ENCODE results near the gene SLC25A25.

GRCh38 chr9:127130986-127132103 is 8.9 kb upstream of the ANGPTL2 start:
- PRO-cap: no peak
- RAMPAGE, long total RNA, 4 experiments: no peak in any of the 4 experiments

- PRO-cap: no peak
- RAMPAGE, long total RNA, 4 experiments: no peak in any of the 4 experiments
Observed at GRCh38 chr9:127245740-127245981, 18.9 kb upstream of the GARNL3 start.

GRCh38 chr9:127716543-127717123 is 754 bp downstream of the TTC16 start:
- PRO-cap: no peak
- RAMPAGE, long total RNA, 4 experiments: no peak in any of the 4 experiments

- PRO-cap: no peak
- RAMPAGE, long total RNA, 4 experiments: no peak in any of the 4 experiments
Observed at GRCh38 chr9:127724599-127725135, 8.8 kb downstream of the TTC16 start.

GRCh38 chr9:127755764-127756211 is 20.7 kb upstream of the TOR2A start:
- PRO-cap: no peak
- RAMPAGE, long total RNA, 4 experiments: no peak in any of the 4 experiments

DNA sequence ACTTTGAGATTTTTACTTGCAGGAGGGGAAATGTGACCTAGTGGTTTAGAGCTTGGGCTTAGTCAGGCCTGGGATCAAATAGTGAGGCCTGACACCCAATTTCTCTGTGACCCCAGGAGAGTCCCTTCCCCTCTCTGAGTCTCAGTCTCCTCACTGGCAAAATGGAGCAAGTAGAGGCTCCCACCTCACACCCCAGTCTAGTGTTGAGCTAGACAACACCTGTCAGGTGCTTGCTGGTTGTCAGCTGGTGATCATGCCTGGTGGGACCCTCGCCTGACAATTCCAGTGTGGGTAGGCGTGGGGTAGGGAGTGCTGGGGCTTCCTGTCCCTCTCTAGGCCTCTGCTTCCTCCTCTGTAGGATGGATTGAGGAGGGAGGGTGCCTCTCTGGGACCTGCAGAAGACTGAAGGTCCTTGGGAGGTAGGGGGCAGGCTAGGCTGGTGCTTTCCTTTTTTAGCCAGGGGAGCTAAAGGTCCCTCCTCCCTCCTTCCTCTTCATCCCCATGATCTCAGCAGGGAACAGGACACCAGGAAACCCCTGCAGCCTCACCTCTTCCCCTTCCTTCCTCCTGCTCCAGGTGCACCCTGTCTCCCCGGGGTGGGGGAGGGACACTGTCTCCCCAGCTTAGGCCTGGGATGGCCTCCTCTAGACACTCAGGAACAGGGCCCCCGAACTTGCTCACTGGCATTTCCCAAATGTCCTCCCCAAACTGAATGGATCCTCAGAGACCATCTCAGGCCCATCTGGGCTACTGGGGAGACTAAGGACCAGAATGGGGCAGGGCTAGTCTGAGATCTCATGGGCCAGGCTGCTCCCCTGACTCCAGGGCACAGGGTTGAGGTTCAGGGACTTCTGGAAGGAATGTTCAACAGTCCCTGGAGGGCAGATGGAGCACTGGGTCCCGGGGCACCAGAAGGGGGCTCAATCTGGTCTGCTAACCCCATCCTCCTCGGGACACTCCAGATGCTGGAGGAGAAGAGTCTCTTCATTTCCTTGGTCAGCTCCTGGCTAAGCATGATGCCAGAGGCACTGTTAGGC is 8.4 kb downstream of the SH2D3C start:
- PRO-cap: bidirectional peak, plus-strand start at position 502 of the sequence, minus-strand start at position 404 of the sequence
- RAMPAGE, long total RNA, 4 experiments: start-site peak on the minus strand in 1 of 4 experiments, centred at position 929 of the sequence, 5 reads per replicate

DNA sequence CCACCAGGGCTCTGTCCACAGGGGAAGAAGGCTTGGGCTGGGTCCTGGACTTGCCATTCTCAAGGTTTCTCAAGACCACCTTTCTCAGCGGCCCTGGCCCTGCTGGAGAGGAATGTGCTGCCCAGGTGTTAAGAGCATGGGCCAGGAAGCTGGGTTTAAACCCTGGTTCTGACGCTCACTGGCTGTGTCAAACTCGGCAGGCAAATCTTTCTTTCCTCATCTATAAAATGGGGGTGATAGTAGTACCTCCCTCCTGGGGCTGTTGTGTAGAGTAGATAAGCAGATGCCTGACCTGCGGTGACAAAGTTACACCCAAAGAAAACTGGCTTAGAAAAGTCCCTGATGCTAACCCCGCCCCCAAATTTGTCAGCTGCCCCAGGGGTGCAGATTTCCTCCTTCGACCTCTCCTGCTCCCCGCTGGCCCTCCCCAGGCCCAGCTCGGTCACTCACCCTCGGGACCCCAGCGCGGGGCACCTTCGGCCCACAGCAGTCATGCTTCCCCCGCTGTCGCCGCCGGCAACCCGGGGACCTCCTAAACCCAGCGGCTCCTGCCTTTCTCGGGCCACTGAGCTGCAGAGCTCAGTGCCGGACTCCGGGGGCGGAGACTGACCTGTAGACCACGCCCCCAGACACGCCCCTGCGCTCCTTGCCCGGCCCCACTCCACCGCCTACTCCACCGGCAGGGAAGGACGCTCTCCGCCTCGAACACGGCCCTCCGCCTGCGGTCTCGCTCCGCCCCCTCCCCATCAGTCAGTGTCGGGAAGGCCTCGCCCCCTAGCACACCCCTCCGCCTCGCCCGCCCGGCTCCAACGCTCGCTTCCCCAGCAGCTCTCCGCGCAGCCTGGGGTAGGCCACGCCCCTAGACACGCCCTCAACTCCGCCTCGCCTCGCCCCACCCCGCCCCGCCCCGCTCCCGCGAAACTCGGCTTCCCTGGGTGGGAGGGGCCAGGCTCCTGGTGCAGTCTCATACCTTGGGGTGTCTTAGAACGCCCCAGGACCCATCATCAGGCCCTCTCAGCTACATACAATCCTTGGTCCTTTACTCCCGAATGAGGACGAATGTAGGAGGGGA is 7.4 kb downstream of the SH2D3C start:
- PRO-cap: unidirectional peak, minus-strand start at position 302 of the sequence; bidirectional peak, plus-strand start at position 671 of the sequence, minus-strand start at position 556 of the sequence; bidirectional peak, plus-strand start at position 967 of the sequence, minus-strand start at position 843 of the sequence
- RAMPAGE, long total RNA, 4 experiments: start-site peak on the minus strand in 2 of 4 experiments, centred at positions 526 to 561 of the sequence, 6 to 13 reads per replicate

DNA sequence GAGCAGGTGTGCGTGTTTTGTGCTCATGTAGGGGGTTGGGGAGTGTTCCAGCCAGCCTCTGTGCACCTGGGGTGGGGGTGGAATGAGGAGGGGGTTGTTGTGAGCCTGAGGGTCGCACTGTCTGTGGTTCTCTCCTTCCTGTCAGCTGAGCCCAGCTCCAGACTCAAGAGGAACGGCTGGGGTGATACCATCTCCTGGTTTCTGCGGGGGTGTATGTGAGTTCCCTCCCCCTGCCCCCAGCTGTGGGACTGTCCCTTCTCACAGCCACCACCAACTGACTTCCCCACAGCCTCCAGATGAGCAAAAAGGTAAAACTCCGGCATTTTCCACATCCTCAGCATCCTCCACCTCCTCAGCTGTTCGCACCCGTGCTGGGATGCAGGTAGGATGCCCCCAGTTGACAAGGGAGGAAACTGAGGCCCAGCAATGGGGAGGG is 2.2 kb downstream of the SH2D3C start:
- PRO-cap: no peak
- RAMPAGE, long total RNA, 4 experiments: start-site peak on the plus strand in 1 of 4 experiments, centred at position 274 of the sequence, 6 reads per replicate

GRCh38 chr9:127794298-127795204 is 8.1 kb upstream of the FPGS start:
- PRO-cap: no peak
- RAMPAGE, long total RNA, 4 experiments: no peak in any of the 4 experiments

DNA sequence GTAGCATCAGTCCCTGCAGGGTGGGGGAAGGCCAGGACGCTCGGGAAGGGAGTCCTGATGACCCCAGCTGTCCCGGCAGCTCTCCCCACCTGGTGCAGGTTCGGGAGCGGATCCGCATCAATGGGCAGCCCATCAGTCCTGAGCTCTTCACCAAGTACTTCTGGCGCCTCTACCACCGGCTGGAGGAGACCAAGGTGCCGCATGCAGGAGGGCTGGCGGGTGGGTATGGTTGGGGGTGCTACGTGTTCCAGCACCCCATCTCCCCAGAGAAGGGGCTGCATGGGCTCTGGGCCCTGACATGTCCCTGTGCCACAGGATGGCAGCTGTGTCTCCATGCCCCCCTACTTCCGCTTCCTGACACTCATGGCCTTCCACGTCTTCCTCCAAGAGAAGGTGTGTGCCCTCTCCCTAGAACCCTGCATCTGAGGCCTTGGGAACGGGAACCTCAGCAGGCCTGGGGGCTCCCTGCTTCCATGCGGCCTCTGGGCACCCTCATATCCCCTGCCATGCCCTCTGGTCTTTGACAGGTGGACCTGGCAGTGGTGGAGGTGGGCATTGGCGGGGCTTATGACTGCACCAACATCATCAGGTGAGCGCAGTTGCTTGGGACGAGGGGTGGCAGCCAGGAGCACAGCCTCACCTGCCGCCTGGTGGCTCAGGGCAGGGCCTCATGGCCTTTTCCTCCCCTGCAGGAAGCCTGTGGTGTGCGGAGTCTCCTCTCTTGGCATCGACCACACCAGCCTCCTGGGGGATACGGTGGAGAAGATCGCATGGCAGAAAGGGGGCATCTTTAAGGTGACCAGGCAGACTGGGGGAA is 4.4 kb downstream of the FPGS start:
- PRO-cap: no peak
- RAMPAGE, long total RNA, 4 experiments: start-site peak on the plus strand in 1 of 4 experiments, centred at position 518 of the sequence, 9 reads per replicate

GRCh38 chr9:127846281-127847442 is 7.8 kb downstream of the ENG start:
- PRO-cap: no peak
- RAMPAGE, long total RNA, 4 experiments: no peak in any of the 4 experiments

- PRO-cap: no peak
- RAMPAGE, long total RNA, 4 experiments: no peak in any of the 4 experiments
Observed at GRCh38 chr9:127874818-127875327, 2.6 kb downstream of the AK1 start.

- PRO-cap: no peak
- RAMPAGE, long total RNA, 4 experiments: no peak in any of the 4 experiments
Observed at GRCh38 chr9:127926037-127926833, 4.3 kb downstream of the PIP5KL1 start.

DNA sequence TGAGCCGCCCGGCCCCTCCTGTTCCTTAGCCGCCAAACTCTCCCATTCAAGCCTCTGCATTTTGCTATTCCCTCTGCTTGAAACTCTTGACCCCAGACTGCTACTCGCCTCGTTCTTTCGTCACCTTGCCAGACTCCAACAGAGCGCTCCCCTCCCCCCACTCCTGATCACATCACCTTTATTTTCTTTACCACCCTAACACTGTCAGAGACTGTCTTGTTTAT is 760 bp upstream of the PIP5KL1 start:
- PRO-cap: no peak
- RAMPAGE, long total RNA, 4 experiments: no peak in any of the 4 experiments

GRCh38 chr9:127943432-127944084 is 5.9 kb upstream of the DPM2 start:
- PRO-cap: no peak
- RAMPAGE, long total RNA, 4 experiments: no peak in any of the 4 experiments

DNA sequence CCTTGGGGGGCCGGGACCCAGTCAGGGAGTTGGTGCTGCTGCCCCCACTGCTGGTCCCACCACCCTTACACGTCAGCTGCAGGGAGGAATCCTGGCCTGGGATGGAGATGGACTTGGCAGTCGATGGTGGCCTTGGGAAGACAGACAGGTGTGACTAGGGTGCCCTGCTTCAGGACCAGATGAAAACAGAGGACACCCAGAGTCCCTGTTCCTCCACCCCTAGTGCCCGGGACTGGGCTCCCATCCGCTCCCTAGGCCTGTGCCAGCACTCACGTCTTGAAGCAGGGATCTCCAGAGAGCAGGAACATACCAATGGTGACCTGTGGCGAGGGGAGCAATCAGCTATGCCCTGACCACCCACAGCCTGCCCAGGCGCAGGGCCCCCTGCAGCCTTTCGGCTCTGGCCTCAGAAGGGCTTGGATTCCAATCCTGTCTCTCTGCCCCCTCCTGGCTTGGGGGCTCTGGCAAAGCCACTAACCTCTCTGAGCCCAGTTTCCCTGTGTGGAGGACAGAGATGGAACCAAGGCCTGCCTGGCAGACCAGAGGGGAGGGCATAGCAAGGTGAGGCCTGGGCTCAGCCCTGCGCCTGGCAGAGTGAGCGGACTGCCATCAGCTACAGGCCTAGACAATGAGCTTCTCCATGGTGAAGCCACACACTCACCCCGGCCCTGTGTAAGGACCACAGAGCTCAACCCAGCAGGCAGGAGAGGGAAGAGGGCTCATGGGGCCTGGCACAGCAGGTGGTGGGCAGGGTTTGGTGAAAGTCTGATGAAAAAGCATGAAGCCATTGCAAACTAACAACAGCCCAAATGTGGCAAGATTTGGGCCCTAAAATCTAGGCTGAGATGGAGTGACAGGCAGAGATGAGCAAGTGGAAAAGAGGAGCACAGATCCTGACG is 10.7 kb upstream of the DPM2 start:
- PRO-cap: no peak
- RAMPAGE, long total RNA, 4 experiments: no peak in any of the 4 experiments

- PRO-cap: bidirectional peak, plus-strand start at chr9:127980641, minus-strand start at chr9:127980536
- RAMPAGE, long total RNA, 4 experiments: no peak in any of the 4 experiments
Observed at GRCh38 chr9:127979867-127980897, 607 bp downstream of the EEIG1 start.

DNA sequence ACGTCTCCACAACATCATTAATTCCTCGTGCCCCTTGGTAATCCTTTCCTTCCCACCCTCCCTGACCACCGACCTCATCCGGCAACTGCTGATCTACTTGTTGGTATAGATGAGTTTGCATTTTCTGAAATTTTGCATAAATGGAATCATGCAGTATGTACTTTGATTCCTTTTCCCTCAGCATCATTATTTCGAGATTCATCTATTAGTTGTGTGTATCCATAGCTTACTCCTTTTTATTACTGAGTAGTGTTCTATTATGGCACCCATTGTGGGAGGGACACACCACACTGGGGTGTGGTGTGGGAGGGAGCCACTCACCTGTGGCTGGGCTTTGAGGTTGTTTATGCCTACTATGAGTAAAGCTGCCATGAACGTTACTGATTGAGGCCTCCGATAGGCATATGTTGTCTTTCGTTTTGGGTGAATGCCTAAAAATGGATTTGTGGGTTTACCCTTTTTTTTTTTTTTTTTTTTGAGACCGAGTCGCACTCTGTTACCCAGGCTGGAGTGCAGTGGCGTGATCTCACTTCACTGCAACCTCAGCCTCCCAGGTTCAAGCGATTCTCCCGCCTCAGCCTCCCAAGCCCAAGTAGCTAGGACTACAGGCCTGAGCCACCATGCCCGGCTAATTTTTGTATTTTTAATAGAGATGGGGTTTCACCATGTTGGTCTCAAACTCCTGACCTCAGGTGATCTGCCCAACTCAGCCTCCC is 36.2 kb downstream of the NAIF1 start:
- PRO-cap: no peak
- RAMPAGE, long total RNA, 4 experiments: no peak in any of the 4 experiments

GRCh38 chr9:128053651-128054103 is 13.4 kb downstream of the NAIF1 start:
- PRO-cap: no peak
- RAMPAGE, long total RNA, 4 experiments: no peak in any of the 4 experiments

DNA sequence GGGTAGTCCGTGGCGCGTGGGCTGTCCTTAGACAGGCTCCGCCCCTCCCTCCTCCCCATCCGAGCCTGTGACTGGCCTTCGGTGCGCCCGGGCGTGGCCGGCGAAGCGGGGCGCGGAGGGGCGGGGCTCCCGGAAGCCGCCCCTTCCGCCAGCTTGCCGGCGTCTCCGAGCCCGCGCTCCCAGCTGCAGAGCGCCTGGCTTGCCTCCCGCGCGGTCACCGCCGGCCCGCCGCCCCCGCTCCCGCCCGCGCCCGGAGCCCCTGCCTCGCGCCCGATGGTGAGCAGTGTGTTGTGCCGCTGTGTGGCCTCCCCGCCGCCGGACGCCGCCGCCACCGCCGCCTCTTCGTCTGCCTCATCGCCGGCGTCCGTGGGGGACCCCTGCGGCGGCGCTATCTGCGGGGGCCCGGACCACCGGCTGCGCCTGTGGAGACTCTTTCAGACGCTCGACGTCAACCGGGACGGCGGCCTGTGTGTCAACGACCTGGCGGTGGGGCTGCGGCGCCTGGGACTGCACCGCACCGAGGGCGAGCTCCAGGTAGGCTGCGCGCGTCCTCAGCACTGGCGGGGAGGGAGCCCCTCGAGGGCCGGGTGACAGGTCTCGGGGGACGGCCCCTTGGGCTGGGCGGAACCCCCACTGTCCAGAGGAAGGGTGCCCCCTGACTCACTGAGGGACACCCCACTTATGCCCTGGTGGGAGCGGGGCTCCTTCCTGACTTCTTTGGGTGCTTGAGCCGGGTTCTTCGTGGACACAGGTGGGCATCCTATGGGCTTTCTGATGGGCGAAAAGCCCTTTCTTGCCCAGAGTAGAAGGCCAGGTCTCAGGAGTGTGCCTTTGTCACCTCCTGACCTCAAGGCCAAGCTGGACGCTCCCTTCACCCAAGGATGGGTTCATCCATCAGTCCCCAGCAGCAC is at the start of gene SLC25A25:
TSS of gene SLC25A25 (plus strand) at position 186 of the 911 bp plus-strand sequence.
- PRO-cap: bidirectional peak, plus-strand start at position 188 of the sequence, minus-strand start outside the sequence
- RAMPAGE, long total RNA, 4 experiments: no peak in any of the 4 experiments